ENCODE data around the genes CIART, SETDB1 and PRUNE1.

- PRO-cap, 8 experiments: no peak in any of the 8 experiments
These were observed 2.4 kb downstream of the H2BC21 start for GRCh38 chr1:149884013-149884510.

GRCh38 chr1:149956050-149957207 lies 19.8 kb upstream of the MTMR11 start:
- PRO-cap, 8 experiments: no peak in any of the 8 experiments

DNA sequence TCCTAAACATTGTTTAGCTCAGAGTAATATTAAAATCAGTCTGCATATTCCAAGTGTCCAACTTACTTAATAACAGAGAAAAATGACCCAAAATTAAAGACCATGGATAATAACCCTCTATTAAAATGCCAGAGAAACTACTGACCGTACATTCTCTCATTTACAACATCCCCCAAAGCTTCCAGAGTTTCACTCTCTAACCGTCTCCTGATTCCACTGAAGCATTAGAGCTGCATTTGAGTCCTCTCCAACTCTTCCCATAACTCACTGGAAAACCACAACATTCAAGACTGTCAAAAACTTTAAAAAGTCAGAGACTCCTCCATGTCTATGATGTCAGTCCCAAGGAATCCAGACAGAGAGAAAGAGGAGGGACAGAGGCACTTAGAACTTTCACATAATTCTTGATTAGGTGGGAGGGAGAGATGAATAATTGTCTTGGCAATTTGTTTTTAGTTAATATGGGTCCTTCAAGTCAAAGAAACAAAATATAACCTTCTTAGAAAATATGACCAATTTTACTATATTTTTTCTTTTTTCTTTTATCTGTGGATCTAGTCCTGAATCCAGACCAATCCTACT lies 24.1 kb downstream of the OTUD7B start:
- PRO-cap, 8 experiments: no peak in any of the 8 experiments

DNA sequence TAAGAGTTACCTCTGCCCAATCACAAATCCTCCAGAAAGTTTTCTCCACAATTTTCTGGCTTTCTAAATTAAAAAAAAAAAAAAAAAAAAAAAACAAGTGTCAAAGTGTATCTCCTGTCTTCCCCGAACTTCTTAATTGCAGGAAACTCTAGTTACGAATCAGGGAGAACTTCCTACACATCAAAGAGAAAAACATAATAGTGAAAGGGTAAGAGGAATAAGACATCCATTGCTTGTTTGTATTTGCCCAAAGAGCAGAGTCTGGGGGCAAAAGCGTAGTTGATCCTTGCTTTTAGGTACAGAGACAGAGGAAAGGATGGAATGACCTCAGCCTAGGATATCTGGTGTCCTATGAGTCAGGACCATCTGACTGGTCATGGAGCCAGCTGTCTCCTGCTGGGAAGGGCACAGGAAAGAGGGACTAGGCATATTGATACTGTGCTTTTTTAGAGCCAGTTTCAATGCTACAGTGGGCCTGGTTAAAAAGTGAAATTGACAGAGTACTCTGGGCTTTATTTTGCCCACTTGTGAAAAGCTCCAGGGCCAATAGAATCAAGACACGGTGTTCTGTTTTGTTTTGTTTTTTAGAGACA lies 3.0 kb downstream of the PLEKHO1 start:
- PRO-cap, 8 experiments: peak in 4 of 8 experiments; most common plus-strand start position 306 of the sequence (in 2)

- PRO-cap, 8 experiments: no peak in any of the 8 experiments
These were observed 1.9 kb upstream of the CA14 start for GRCh38 chr1:150255485-150256206.

DNA sequence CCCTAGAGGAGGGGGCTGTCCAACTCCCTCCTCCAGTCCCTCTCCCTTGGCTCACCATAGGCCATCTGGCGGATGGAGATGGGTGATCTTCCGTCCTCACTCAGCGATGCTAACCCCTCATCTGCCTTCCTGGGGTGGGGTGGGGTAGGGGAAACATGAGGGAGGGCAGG lies 1.3 kb downstream of the APH1A start:
- PRO-cap, 8 experiments: no peak in any of the 8 experiments

DNA sequence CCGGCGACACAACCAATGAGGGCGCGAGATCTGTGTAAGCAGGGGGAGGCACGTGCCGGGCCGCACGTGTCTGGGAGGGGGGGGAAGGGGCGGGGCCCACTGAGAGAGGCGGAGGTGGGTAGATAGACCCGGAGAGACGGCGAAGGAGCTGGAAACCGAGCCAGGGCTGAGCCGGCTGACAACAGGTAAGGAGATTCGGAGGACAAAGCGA lies at the start of gene CIART:
Gene CIART (plus strand): TSS at position 121 of the 211 bp plus-strand sequence.
- PRO-cap, 8 experiments: peak in 8 of 8 experiments; most common plus-strand start position 133 of the sequence (in 6)

DNA sequence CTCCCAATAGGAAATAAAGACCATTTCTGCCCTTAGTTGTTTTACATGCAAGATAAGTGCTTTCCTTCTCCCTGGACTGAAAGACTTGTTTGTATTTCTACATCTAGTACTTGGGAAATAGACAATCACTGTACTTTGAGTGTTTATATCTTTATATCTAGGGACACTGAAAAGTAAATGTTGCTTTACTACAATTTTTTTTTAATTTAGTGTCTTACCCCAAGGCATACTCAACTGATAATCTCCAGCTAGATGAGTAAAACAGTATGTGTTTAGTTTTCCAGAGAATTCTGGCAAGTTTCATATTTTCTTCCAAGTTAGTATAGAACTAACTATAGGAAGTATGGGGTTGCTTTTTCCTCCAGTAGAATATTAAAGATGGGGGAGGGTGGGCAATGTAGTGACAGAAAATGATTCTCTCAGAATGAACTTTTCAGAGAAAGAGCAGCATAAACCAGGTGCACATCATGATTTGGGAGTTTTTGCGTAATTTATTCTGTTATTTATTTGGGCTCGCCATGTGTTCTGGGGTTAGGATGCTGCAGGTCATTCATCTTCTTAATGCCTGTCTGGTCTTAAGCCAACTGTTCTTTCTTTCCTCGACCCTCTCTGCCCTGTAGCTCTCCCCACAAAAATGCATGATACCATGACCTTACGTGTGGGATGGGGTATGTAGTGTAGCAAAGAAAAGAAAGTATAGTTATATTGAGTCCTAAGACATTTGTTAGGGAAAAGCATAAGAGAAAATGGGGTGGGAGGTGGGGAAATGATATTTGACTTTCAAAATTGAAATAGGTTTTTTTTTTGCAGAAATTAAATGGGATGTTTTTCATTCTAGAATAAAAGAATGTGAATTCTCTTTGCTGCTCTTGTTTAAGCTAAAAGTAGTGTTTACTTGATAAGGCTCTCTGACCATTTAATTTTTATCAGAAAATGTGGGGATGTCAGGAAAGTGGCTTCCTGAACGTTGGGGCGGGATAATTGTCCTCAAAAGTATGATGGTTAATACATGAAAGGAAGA lies 12.4 kb upstream of the TARS2 start:
- PRO-cap, 8 experiments: no peak in any of the 8 experiments

GRCh38 chr1:150555754-150556550 lies 6.7 kb downstream of the ADAMTSL4 start:
- PRO-cap, 8 experiments: peak in 4 of 8 experiments; most common plus-strand start chr1:150556089 (in 1); most common minus-strand start chr1:150556013 (in 2)

- PRO-cap, 8 experiments: peak in 7 of 8 experiments; most common plus-strand start chr1:150563680 (in 1); most common minus-strand start chr1:150563410 (in 6)
These were observed 14.2 kb downstream of the ADAMTSL4 start for GRCh38 chr1:150563228-150564060.

- PRO-cap, 8 experiments: no peak in any of the 8 experiments
These were observed 3.2 kb upstream of the MCL1 start for GRCh38 chr1:150582479-150583111.

- PRO-cap, 8 experiments: peak in 8 of 8 experiments; most common plus-strand start chr1:150613759 (in 8); most common minus-strand start chr1:150613535 (in 4)
These were observed 16.1 kb downstream of the ENSA start for GRCh38 chr1:150613084-150614040.

DNA sequence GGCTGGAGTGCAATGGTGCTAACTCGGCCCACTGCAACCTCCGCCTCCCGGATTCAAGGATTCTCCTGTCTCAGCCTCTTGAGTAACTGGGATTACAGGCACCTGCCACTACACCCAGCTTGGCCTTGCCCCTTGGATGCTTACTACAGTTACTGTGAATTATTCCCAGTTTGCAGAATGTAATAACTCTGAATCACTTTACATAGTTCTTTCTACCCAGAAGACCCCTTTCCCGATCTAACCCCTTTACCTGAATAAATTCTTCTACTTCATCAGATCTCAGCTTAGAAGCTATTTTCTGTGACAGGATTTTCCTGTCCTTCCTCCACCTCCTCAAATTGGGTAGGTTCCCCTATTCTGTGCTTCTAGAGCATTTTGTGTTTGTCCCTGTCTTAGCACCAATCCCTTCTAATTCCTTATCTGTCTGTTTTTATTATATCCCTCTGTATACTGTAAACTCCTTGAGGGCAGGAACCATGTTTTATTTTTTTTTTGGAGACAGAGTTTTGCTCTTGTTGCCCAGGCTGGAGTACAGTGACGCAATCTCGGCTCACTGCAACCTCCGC lies 12.5 kb downstream of the ENSA start:
- PRO-cap, 8 experiments: peak in 5 of 8 experiments; most common minus-strand start position 337 of the sequence (in 4)

GRCh38 chr1:150843431-150843908 lies 32.9 kb downstream of the ARNT start:
- PRO-cap, 8 experiments: no peak in any of the 8 experiments

GRCh38 chr1:150926057-150926853 lies at the start of gene SETDB1:
Gene SETDB1, plus strand, starts transcription at chr1:150926363.
- PRO-cap, 8 experiments: peak in 7 of 8 experiments; most common plus-strand start chr1:150926314 (in 5); most common minus-strand start chr1:150926150 (in 2)

DNA sequence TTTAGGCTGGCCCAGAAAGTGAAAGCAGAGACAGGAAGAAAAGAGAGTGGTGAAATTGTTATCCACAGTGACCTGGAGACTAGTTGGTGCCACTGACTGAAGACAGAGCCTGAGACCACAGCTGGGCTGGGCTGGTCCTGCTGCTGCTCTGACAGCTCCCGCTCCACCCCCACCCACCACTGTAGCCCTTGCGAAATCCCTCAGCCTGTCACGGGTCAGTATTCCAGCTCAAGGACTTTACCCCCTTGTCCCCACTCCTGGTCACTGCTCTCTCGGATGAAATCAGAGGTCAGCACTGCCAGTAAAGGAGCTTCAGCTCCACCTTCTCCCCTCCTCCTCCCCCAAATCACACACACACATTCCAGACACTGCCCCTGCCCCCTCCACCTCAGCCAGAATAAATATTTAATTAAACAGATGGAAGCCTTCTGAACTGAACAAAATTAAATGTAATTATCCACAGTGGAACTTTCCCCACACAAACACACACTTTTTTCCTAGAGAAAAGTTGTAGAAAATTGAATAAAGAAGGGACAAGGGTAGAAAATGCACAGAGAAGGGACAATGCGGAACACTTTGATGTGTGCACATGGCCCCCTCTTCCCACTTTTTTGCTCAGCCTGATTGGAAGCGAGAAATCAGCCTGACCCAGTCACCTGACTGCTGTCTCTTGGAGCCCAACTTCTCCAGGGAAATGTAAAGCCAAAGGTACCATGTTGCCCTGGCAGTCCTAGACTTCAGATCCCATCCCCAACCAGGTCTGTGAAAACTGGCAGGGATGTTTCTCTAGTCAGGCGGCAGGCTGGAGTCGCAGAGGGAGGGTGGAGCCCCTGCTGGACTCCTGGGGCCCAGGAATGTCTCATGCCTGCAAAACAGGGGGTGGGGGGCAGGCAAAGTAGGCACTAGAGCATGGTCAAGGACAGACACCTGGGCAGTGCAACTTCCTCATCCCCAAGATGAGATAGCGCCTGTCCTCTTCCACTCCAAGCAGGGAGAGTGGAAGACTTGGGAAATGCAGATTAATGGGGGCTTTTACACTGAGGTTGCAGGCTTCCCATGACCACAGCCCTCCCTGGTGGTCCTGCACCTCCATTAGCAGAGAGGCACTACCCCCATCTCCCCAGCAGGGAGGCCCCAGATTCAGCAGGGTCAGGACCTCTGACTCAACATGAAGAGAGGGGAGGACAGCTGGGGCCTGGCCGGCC lies 3.0 kb downstream of the CERS2 start:
- PRO-cap, 8 experiments: peak in 1 of 8 experiments; most common minus-strand start position 236 of the sequence (in 1)

DNA sequence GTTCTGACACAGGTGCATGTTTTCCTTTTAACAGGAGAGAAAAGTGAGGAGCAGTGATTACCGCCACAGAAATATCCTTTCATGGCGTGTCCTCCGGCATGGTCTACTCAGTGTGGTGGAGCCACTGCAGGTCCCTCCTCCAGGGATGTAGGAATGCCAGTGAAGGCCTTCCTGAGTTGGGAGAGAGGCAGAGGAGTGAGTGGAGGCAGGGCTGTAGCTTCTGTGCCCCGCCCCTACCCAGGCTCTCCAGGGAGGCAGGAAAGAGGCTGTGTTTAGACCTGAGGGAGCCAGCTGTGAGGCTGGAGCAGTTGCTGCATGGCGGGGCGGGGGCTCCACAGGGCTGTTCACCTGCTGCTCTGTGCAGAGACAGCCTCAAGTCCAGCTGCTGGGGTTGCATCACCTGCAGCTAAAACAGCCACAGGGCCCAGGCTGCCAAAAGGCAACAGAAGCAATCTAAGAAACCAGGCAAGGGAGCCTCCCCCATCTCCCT lies 904 bp upstream of the ANXA9 start:
- PRO-cap, 8 experiments: no peak in any of the 8 experiments

GRCh38 chr1:151008060-151008890 lies at the start of gene PRUNE1:
Gene PRUNE1, plus strand, starts transcription at chr1:151008449.
- PRO-cap, 8 experiments: peak in 8 of 8 experiments; most common plus-strand start chr1:151008461 (in 8); most common minus-strand start chr1:151008199 (in 5)

- PRO-cap, 8 experiments: peak in 4 of 8 experiments; most common minus-strand start chr1:151052041 (in 2)
These were observed 3.9 kb downstream of the C1orf56 start for GRCh38 chr1:151051046-151052333.

GRCh38 chr1:151133337-151133902 lies 13.0 kb downstream of the SEMA6C start:
- PRO-cap, 8 experiments: no peak in any of the 8 experiments